ENCODE data around the gene ADAP2.

GRCh38 chr17:29631062-29631650, 8.4 kb upstream of the CORO6 start:
- PRO-cap, result no peak

DNA sequence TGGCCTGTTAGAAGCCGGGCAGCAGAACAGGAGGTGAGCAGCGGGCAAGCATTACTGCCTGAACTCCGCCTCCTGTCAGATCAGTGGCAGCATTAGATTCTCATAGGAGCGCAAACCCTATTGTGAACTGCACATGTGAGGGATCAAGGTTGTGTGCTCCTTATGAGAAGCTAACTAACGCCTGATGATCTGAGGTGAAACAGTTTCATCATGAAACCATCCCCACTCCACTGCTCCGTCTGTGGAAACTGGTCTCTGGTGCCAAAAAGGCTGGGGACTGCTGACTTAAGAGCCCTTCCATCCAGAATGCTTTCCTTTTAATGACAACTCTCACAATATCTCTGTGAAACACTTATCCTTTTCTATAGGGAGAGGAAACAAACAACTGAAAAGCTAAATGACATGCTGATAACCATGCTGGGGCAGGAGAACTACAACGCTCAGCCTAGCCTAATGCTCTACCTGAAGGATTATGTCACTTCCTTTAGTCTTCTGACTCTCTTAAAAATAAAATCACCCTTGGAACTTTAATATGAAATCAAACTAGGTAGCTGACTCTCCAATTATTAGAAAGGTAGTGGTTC, 44.8 kb upstream of the CORO6 start:
- PRO-cap, result no peak

DNA sequence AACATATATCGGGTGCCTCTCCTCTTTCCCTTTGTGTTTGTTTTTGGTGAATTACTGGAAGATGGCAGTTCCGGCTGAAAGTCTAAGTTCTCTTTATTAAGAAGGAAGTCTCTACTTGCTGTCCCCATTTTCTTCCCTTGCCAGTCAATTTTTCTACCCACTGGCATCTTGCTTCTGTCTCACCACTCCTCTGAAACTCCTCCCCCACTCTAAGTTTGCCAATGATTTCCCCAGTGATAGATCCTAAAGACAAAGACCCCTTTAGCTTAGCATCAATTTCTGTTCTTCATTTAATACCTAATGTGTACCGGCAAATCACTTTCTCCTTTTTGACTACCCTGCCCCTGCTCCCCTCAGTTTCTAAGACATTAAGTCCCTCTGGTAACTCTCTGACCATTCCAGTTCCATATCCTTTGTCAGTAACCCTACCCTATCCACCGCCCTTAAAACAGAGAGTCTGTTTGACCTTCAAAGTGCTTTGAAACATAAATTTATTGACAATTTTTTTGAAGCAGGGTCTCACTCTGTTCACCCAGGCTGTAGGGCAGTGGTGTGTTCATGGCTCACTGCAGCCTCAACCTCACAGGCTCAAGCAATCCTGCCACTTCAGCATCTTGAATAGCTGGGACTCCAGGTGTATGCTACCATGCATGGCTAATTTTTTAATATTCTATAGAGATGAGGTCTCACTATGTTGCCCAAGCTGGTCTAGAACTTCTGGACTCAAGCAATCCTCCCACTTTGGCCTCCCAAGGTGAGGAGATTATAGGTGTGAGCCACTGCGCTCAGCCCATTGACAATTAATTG, 94.1 kb upstream of the CORO6 start:
- PRO-cap, result no peak

- PRO-cap, result bidirectional peak, plus-strand start at chr17:29727040, minus-strand start at chr17:29726870; bidirectional peak, plus-strand start at chr17:29727818, minus-strand start at chr17:29727510
These were observed 104.2 kb upstream of the CORO6 start for GRCh38 chr17:29726649-29727532.

DNA sequence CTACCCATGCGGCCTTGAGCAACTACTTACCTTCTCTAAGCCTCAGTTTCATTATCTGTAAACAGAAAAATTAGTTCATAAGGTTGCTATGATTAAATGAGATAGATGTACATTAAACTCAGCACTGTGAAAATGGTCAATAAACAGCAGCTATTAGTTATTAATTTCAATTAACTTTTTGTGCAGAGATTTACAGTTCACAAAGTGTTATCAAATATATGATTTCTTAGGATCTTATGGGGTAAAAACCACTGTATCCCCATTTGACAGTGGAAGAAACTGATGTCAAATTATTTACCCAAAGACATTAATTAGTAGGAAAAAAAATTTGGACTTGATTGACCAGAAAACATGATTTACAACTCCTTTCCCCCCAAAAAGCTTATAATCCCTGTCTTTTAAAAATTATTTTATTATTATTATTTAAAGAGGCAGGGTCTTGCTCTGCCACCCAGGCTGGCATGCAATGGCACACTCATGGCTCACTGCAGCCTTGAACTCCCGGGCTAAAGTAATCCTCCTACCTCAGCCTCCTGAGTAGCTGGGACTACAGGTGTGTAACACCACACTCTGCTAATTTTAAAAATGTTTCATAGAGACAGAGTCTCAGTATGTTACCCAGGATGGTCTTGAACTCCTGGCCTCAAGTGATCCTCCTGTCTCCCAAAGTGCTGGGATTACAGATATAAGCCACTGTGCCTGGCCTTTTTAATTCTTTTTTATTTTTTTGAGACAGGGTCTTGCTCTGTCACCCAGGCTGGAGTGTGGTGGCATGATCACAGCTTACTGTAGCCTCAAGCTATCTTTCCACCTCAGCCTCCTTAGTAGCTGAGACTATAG, 135.8 kb upstream of the CORO6 start:
- PRO-cap, result no peak

GRCh38 chr17:29847478-29848560, 82.2 kb downstream of the SSH2 start:
- PRO-cap, result no peak

DNA sequence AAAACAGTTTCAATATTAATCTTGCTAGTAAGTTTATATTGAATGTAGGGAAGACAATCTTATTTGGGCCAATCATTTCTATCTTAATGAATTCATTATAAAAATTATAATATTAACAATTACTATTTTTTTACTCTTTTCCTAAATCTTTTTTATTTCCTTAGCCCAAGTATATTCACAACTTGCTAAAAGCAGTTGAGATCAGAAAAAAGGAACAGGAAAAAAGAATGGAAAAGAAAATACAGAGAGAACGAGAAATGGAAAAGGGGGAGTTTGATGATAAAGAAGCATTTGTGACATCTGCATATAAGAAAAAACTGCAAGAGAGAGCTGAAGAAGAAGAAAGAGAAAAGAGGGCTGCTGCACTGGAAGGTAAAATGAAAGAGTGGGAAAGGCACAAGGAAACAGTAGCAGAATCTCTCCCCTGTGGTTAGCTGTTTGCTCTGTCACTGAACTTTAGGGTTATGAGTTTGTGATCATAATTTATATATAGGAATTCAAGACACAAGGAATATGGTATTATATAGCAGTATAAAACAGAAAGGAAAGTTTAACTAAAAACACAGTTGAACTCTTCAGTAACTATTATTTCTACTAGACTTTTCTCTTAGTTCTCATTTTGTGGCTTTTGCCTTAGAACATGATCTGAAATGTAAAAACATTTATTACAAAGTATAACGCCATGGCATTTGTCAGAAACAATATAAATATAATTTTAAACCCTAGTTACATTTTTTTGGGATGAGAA, 56.4 kb downstream of the SLC6A4 start:
- PRO-cap, result no peak

DNA sequence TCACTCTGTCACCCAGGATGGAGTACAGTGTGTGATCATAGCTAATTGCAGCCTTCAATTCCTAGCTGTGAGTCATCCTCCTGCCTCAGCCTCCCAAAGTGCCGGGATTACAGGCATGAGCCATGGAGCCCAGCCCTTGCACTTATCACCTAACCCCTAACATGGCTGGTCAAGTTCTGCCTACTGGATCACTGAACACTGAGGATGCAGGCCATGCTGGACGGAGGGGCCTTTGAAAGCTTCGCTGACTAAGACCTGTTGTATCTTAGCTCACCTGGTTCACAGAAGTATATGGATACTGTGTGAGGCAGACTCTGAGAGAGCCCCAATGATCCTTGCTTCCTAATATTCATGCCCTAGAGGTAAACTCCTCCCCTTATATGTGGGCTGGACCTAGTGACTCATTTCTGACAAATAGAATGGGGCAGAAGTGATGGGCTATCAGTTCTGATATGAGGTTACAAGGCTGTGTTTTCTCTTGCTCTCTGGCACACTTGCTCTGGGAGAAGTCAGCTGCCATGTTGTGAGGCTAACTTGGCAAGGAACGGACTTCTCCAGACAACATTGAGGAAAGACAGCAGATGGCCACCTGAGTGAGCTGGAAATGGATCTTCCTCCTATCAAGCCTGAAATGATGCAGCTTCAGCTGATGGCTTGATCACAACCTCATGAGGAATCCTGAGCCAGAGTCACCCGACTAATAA, 11.8 kb upstream of the TMIGD1 start:
- PRO-cap, result no peak

GRCh38 chr17:30415037-30415722, 36.5 kb downstream of the CPD start:
- PRO-cap, result no peak

DNA sequence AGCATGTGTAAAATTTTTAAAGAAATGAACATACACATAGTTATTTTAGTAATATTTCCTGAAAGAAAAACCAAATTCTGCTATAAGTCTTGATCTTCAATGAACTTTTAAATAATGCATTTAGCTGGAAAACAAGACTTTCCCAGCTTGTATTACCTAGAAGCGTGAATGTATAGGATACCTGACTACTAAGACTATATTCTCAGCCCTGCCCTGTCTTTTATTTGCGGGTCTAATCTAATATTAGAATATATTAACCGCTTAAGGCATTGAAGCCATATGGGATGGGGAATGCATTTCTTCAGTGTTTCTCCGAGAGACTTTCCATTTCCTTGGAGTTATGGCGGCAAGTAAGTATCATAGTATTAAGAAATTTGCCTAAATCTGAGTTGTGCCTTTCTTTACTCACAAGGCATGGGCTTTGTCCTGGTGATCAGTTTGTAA, 10.3 kb upstream of the GOSR1 start:
- PRO-cap, result no peak

DNA sequence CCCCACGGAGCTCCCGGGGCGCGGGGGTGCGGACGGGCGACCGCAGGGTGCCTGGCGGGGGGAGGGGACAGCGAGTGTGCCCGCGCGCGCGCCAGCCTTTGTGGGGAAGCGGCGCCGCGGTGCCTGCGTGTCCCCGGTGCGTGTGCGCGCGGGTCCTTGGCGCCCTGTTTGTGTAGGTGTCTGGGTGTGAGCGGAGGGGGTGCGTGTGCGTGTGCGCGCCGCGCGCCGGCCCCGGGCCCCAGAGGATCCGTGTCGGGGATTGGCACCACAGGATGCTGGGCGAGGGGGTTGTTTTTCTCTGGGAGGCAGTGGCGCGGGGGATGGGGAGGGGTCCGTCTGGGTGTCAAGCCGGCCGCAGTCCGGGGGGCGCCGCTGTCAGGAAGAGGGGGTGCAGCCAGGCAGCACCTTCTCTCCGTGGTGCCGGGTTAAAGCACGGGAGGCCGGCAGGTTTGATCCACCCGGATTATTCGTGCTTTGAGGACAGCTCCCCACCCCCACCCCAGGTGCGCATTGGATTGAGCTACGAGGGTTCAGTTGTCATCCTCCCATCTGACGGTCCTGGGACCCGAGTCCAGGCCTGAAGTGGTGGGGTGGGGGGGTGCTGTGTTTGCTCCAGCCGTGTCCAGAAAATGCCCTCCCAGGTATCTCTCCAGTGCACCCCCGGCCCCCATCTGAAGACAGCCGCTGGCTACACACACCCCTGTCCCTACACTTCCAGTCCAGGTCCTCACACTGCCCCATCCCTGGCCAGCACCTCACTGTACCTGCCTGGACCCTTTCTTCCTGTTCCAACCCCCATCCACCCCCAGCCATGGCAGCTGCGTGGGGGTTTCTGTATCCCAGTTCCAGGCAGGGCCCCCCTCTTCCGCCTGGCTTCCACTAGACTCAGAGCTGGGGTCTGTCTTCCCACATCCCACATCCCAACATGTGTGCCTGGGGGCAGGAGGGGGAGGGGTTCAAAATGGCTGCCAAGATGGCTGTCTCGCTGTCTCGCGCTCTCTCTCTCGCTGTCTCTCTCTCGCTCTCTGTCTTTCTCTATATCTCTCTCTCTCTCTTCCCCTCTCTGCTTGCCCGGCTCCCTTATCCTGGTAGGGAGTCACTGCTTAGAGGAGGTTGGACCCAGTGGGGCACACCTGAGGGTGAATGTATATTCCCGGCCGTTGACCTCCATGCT, 114.1 kb downstream of the CRLF3 start:
- PRO-cap, result no peak

GRCh38 chr17:30921464-30922186, at the start of gene ADAP2:
ADAP2 (plus strand) TSS chr17:30921945.
- PRO-cap, result no peak

GRCh38 chr17:30922187-30923219, 758 bp downstream of the ADAP2 start:
- PRO-cap, result no peak

- PRO-cap, result no peak
These were observed 26.9 kb upstream of the NF1 start for GRCh38 chr17:31067862-31068392.

DNA sequence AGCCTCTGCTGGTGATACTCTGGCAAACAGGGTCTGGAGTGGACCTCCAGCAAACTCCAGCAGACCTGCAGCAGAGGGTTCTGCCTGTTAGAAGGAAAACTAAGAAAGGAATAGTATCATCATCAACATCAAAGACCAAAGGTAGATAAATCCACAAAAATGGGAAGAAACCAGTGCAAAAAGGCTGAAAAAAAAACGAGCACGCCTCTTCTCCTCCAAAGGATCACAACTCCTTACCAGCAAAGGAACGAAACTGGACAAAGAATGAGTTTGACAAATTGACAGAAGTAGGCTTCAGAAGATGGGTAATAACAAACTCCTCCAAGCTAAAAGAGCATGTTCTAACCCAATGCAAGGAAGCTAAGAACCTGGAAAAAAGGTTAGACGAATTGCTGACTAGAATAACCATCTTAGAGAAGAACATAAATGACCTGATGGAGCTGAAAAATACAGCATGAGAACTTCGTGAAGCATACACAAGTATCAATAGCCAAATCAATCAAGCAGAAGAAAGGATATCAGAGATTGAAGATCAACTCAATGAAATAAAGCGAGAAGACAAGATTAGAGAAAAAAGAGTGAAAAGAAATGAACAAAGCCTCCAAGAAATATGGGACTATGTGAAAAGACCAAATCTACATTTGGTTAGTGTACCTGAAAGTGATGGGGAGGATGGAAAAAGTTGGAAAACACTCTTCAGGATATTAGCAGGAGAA, 82.6 kb downstream of the NF1 start:
- PRO-cap, result no peak

- PRO-cap, result no peak
These were observed 40.0 kb downstream of the OMG start for GRCh38 chr17:31256944-31257446.

GRCh38 chr17:31269483-31270136, 27.4 kb downstream of the OMG start:
- PRO-cap, result no peak

GRCh38 chr17:31431430-31431915, 40.0 kb downstream of the RAB11FIP4 start:
- PRO-cap, result no peak

GRCh38 chr17:31494320-31494636, 102.8 kb downstream of the RAB11FIP4 start:
- PRO-cap, result no peak

DNA sequence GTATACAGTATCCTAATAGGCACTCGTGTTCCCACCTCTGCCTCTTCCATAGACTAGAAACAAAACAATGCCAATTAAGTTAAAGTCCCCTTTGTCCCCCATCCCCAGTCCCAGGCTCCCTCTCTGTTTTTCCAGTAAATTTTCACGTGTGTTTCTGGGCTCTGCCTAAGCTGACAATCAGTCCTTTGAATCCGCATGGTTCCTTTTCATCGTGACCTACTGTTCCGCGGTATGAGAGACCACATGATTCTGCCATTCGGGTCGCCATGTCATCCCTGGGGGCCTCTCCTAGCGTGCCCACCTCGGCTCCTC, 157.5 kb downstream of the RAB11FIP4 start:
- PRO-cap, result no peak